Metastatic Lung Carcinoma in the Adrenal Gland (tissue), 1 donor: ENCODE measurements around the genes ARHGAP32 and TMEM45B.

- PRO-cap = bidirectional peak, plus-strand start at chr11:128905307, minus-strand start at chr11:128905193; bidirectional peak, plus-strand start at chr11:128905840, minus-strand start at chr11:128905688
Observed at GRCh38 chr11:128904955-128905962, 14.1 kb downstream of the KCNJ5 start.

DNA sequence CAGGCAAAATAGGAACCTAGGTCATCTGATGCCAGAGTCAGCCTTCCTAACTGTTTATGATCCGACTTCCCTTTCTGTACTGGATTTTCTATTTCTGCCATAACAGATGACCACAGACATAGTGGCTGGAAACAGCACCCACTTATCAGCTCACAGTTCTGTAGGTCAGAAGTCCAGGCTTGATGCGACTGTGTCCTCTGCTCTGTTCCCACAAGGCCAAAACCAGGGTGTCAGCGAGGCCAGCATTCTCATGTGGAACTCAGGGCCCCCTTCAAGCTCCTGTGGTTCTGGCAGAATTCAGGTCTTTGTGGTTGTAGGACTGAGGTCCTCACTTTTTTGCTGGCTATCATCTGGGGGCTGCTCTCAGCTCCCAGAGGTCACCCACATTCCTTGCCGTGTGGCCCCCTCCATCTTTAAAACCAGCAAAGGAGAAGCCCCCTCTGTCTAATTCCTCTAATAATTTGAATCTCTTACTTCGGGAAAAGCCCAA lies 15.1 kb downstream of the KCNJ5 start:
- PRO-cap = no peak

DNA sequence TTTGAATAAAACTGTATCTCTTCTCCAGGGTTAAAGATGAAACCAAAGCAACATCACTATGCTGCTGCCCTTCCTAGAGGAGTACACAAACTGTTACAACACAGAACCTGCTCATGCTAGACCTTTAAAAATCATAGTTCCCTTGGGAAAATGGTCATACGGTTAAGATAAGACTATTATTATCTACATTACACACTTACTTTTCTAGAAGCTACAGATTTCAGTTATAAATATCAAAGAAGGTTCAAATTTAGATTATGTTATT lies 78.7 kb upstream of the TP53AIP1 start:
- PRO-cap = no peak

GRCh38 chr11:129023921-129024380 lies 81.3 kb upstream of the TP53AIP1 start:
- PRO-cap = bidirectional peak, plus-strand start at chr11:129024249, minus-strand start at chr11:129024137

GRCh38 chr11:129192143-129192432 lies at the start of gene ARHGAP32:
Gene ARHGAP32, minus strand, starts transcription at chr11:129192325.
- PRO-cap = no peak

DNA sequence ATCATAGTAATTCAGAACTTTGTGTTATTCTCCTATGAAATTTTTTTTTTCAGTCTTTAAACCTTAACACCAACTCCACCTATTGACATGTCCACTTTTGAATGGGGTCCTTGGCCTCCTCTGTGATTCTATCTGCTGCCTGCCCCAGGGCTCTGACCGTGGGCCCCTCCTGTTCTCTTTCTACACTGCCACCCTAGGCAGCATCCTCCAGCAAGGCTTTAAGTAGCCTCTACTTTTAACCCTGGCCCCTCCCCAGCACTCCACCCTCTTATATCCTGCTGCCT lies 90.4 kb upstream of the ARHGAP32 start:
- PRO-cap = unidirectional peak, minus-strand start at position 195 of the sequence

DNA sequence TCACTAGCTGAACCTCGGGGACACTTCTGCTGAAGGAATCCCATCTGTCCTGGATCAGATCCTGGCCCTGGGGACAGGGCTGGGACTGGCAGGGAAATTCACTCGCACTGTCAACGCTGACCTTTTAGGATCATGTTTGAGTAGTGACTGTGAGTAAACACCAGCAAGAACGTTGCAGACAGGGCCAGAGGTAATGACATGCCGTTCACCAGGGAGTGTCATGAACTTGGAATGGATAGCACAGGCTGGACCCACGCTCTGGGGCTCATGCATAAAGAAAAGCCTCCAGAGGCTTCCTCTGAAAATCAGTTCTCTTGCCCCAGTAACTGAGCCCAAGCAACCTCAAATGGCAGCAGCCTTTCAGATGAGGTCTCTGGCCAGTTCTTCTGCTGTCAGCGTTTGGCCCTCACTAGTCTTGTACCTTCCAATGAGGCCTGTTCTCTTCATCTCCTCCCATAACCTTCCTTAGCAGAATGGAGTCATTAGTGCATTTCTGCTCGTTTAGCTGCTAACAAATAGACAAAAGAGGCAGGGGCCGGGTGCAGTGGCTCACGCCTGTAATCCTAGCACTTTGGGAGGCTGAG lies 51.0 kb upstream of the BARX2 start:
- PRO-cap = bidirectional peak, plus-strand start at position 221 of the sequence, minus-strand start at position 112 of the sequence

GRCh38 chr11:129436682-129437054 lies 61.0 kb downstream of the BARX2 start:
- PRO-cap = no peak

- PRO-cap = no peak
Observed at GRCh38 chr11:129768318-129768816, 47.3 kb upstream of the TMEM45B start.

GRCh38 chr11:129803962-129804339 lies 11.7 kb upstream of the TMEM45B start:
- PRO-cap = no peak

- PRO-cap = unidirectional peak, plus-strand start at chr11:129815685; unidirectional peak, plus-strand start at chr11:129815850; unidirectional peak, plus-strand start at chr11:129816038
Observed at GRCh38 chr11:129815402-129816189, at the start of gene TMEM45B. Gene TMEM45B, plus strand, starts transcription at chr11:129815848.

DNA sequence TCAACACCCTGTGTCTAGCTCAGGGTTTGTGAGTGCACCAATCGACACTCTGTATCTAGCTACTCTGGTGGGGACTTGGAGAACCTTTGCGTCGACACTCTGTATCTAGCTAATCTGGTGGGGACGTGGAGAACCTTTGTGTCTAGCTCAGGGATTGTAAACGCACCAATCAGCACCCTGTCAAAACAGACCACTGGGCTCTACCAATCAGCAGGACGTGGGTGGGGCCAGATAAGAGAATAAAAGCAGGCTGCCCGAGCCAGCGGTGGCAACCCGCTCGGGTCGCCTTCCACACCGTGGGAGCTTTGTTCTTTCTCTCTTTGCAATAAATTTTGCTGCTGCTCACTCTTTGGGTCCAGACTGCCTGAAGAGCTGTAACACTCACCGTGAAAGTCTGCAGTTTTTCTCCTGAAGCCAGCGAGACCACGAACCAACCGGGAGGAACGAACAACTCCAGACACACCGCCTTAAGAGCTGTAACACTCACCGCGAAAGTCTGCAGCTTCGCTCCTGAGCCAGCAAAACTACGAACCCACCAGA lies 19.6 kb upstream of the PRDM10 start:
- PRO-cap = no peak

- PRO-cap = unidirectional peak, plus-strand start at chr11:130042255; unidirectional peak, plus-strand start at chr11:130042287
Observed at GRCh38 chr11:130042044-130042580, 27.6 kb upstream of the APLP2 start.

GRCh38 chr11:130180529-130180844 lies 20.9 kb downstream of the ST14 start:
- PRO-cap = no peak

- PRO-cap = no peak
Observed at GRCh38 chr11:130184758-130185452, 25.3 kb downstream of the ST14 start.

- PRO-cap = no peak
Observed at GRCh38 chr11:130193974-130194400, 34.4 kb downstream of the ST14 start.

DNA sequence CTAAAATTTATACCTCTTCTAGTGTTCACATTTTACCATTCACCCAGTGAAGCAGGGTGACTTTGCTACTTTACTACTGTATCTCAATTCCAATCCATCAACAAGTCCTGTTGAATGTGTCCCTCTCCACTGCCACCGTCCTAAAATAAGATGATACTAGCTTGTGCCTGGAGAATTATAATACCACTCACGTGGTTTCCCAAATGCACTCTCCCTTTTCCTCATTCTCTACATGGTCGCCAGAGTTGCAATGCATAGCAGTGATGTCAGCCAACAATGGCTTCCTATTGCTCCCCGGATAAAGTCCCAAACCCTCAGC lies 4.0 kb upstream of the ZBTB44 start:
- PRO-cap = no peak

DNA sequence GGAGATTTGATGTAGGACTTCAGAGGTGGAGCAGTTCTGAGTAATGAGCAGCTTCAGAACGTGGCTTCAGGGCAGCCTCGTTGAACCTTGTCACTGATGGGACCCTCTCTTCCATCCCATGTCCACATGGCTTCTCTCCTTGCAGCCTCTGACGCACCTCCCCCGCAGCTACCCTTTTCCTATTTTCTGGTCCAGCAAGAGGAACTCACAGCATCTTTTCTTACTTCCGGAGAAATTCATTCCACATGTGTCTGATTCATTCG lies 27.8 kb downstream of the ADAMTS8 start:
- PRO-cap = no peak

DNA sequence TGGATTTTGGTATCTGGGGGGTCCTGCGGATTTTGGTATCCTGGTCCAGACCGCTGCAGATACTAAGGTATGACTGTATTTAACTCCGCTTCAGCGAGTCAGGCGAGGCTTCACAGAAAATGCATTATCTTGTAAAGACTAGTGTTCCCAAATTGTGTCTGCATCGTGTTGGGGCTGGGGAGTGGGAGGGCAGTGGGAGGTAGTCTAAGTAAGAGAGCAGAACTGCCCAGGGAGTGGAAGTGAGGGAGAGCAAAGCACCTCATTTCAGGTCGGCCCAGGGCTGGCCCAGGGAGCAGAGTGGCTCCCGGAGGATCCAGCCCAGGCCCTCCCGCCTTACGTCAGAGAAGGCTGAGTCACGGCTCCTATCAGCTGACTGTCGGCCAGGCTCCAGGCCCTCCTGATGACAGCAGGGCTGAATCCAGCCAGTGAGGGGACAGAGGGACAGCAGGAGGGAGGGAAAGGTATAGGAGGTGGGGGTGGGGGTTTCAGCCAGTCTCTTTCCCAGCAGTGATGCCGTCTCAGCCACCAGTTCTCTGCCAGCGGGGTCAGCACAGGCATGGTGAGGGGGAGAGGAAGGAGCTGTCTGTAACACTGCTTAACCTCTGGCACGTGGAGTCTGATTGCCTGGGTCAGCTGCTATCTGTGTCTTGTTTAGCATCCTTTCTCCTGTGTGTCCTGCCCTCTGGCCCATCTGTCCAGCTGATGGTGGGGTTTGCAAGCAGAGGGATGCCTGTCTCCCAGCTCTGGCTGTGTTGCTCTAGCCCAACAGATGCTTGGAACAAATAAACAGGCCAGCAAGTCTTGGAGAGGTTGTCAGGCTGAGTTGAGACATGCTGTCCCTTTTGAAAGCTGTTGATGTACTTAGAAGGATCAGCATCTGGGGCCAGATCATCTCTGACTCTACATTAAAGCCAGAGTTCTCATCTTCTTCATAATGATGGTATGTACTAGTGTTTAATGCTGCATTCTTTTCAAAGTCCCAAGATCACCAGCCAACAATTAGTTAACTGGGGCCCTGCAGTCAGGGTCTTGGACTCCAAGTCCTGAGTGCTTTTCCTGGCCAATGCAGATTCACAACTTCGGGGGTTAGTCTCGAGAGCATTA lies 74.0 kb downstream of the ADAMTS15 start:
- PRO-cap = no peak

- PRO-cap = no peak
Observed at GRCh38 chr11:130648402-130649011, 200.1 kb downstream of the ADAMTS15 start.